Esophagus squamous epithelium (tissue), 4 donors: ENCODE data around the gene FILIP1L.

- PRO-cap: no peak
- RAMPAGE, long total RNA, 4 experiments: no peak in any of the 4 experiments
Observed at GRCh38 chr3:100114222-100115206, at the start of gene FILIP1L. Gene FILIP1L, minus strand, starts transcription at chr3:100114501.

DNA sequence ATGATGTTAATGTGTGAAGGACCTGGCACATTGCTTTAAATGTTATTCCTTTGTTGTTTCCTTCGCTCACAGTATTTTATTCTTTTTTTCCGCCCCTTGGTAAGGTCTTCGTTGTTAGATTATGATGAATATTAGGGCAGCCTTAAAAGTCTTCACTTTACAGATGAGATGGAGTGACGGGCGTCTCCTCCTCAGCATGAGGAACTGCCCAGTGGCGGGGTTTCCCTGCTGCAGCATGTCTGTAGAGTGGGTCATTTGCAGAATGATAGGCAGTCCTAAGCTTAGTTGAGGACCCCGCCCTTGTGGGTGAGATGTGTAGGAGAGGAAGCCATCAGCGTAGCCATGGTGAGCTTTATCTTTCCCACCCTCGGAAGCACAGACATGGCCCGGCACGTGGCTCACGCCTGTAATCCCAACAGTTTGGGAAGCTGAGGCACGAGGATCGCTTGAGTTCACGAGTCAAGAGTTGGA lies 818 bp downstream of the NIT2 start:
- PRO-cap: unidirectional peak, minus-strand start at position 241 of the sequence
- RAMPAGE, long total RNA, 4 experiments: no peak in any of the 4 experiments

GRCh38 chr3:100454494-100455051 lies 37.8 kb upstream of the TMEM45A start:
- PRO-cap: no peak
- RAMPAGE, long total RNA, 4 experiments: no peak in any of the 4 experiments

- PRO-cap: no peak
- RAMPAGE, long total RNA, 4 experiments: no peak in any of the 4 experiments
Observed at GRCh38 chr3:100614793-100615333, 5.5 kb downstream of the ADGRG7 start.

DNA sequence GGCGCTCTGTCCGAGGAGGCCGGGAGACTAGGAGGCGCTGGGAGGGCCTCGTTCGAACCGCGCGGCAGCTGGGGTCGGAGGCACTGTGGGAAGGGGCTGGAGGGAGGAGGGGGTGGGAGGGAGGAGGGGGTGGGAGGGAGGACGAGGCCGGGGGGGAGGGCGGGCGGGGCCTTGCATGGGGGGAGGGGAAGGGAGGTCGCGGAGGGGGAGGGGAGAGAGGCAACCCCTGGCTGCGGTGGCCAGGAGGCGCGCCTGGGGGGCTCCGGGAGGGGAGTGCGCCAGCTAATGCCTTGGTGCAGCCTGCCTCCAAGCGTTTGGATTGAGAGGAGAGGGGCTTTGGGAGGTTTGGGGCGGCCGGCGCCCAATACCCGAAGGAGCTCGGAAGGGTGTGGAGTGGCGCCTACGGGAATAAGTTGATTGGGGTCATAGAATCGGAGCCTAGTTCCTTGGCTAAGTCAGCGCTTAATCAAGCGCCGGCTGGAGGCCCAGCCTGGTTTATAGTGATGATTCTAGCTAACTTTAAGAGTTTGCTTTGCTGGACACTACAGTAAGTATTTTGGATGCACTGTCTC lies 541 bp downstream of the TFG start:
- PRO-cap: no peak
- RAMPAGE, long total RNA, 4 experiments: no peak in any of the 4 experiments

GRCh38 chr3:100969630-100969909 lies 23.7 kb downstream of the ABI3BP start:
- PRO-cap: no peak
- RAMPAGE, long total RNA, 4 experiments: no peak in any of the 4 experiments

GRCh38 chr3:101592570-101592912 lies 18.6 kb downstream of the PCNP start:
- PRO-cap: no peak
- RAMPAGE, long total RNA, 4 experiments: no peak in any of the 4 experiments

DNA sequence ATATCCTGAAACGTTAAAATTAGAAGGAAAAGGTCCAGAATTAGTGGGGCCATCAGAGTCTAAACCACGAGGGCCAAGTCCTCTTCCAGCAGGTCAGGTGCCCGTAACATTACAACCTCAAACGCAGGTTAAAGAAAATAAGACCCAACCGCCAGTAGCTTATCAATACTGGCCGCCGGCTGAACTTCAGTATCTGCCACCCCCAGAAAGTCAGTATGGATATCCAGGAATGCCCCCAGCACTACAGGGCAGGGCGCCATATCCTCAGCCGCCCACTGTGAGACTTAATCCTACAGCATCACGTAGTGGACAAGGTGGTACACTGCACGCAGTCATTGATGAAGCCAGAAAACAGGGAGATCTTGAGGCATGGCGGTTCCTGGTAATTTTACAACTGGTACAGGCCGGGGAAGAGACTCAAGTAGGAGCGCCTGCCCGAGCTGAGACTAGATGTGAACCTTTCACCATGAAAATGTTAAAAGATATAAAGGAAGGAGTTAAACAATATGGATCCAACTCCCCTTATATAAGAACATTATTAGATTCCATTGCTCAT lies 7.0 kb upstream of the RPL24 start:
- PRO-cap: no peak
- RAMPAGE, long total RNA, 4 experiments: no peak in any of the 4 experiments

- PRO-cap: no peak
- RAMPAGE, long total RNA, 4 experiments: no peak in any of the 4 experiments
Observed at GRCh38 chr3:101784815-101785797, 6.1 kb downstream of the NXPE3 start.

GRCh38 chr3:101936460-101937315 lies 87.4 kb downstream of the NFKBIZ start:
- PRO-cap: no peak
- RAMPAGE, long total RNA, 4 experiments: no peak in any of the 4 experiments

DNA sequence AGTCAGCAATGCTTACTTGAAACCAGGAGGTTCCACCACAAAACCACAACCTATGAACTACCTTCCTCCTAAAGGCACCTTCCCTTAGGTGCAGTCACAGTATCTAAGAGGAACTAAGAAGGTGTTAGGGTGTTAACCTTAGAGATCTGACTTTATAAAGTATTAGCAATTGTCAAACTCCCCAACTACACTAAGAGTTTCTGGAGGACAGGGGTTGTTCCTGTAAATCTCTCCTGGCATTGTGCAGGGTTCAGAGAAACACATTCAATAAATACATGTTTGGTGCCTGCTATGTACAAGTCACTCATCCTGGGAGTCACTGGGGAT lies 208.6 kb downstream of the NFKBIZ start:
- PRO-cap: no peak
- RAMPAGE, long total RNA, 4 experiments: no peak in any of the 4 experiments

DNA sequence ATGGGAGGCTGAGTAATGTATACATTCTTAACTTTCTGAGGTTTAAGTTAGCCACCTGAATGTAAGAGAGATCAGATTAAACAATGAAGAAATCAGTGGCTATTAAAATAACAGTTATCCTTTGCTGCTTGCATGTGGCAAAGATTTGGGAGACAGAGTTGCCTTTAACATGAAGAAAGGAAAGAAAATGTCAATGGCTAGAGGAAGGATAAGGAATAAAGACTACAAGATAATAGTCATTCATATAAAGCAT lies 330.0 kb downstream of the ZPLD1 start:
- PRO-cap: no peak
- RAMPAGE, long total RNA, 4 experiments: no peak in any of the 4 experiments

DNA sequence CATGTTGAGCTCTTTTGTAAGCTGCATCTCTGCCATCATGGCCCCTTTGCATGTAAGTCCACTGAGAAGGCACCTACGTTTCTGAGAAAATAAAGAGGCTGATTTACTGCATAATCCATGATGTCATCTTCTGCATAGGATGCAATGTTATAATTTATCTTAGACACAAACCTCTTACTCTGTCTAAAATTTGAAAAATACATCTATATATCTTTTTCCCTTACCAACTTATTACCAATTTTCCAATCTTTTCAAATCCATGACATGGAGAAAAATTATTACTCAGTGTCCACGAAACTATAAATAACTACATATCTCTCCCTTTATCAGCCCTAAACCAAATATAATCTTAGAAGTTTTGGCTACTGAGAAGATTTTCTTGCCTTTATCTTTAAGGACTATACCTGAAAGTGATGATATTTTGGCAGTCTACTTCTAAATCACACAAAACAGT lies 1294.9 kb downstream of the ZPLD1 start:
- PRO-cap: unidirectional peak, plus-strand start at position 275 of the sequence
- RAMPAGE, long total RNA, 4 experiments: no peak in any of the 4 experiments

- PRO-cap: no peak
- RAMPAGE, long total RNA, 4 experiments: no peak in any of the 4 experiments
Observed at GRCh38 chr3:105365624-105365968, 1.1 kb upstream of the ALCAM start.

GRCh38 chr3:105369493-105369820 lies 2.7 kb downstream of the ALCAM start:
- PRO-cap: bidirectional peak, plus-strand start at chr3:105369563, minus-strand start at chr3:105369612; unidirectional peak, minus-strand start at chr3:105369702
- RAMPAGE, long total RNA, 4 experiments: no peak in any of the 4 experiments

GRCh38 chr3:105830848-105831670 lies 37.8 kb downstream of the CBLB start:
- PRO-cap: no peak
- RAMPAGE, long total RNA, 4 experiments: no peak in any of the 4 experiments

- PRO-cap: unidirectional peak, plus-strand start at chr3:105844100
- RAMPAGE, long total RNA, 4 experiments: no peak in any of the 4 experiments
Observed at GRCh38 chr3:105843741-105844453, 24.9 kb downstream of the CBLB start.

GRCh38 chr3:105861462-105861999 lies 7.3 kb downstream of the CBLB start:
- PRO-cap: no peak
- RAMPAGE, long total RNA, 4 experiments: no peak in any of the 4 experiments

DNA sequence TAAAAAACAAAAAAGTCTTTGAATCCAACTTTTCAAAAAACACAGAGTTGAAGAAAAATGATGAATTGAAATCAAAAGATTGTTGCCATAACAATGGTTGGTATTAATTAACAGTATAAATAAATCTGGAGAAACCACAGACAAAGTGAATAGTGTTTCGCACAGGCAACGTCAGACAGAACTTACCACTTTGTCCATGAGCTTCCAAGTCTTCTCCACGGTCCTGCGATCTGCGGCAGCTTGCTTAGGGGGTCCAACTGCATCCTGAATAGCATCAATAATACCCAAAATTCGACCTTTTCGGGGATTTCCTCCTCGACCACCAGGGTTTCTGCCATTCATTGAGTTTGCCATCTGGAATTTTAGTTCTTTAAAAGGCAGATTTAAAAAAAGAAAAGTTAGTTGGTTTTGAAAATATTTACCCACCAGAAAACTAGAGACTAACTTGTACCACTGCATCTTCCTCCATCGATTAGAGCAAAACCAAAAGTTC lies 1.5 kb downstream of the CBLB start:
- PRO-cap: bidirectional peak, plus-strand start at position 207 of the sequence, minus-strand start at position 184 of the sequence
- RAMPAGE, long total RNA, 4 experiments: no peak in any of the 4 experiments

- PRO-cap: no peak
- RAMPAGE, long total RNA, 4 experiments: no peak in any of the 4 experiments
Observed at GRCh38 chr3:107209353-107210101, 167.7 kb upstream of the CCDC54 start.